Calu3 (cell line): ENCODE data around the gene KCNE4.

DNA sequence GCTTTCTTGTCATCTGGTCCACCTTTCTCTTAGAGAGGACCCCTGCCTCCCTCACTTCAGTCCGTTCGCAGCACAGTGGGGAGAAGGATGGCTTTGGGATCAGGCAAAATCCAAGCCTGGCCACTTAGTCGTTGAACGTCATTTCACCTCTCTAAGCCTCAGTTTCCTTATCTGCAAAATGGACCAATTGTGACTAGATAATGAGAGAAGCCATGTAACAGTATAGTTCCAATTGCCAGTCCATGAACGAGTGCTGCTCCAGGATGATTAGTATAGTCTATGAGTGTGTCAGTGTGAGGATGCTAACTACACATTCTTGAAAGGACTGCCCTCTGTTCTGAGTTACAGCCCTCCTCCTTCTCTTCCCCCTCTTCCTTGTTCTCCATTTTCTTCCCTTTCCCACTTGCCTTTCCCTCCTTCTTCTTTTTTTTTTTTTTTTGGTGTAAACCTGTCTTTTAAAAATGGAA is 1.1 kb downstream of the INHA start:
- PRO-cap, result no peak

DNA sequence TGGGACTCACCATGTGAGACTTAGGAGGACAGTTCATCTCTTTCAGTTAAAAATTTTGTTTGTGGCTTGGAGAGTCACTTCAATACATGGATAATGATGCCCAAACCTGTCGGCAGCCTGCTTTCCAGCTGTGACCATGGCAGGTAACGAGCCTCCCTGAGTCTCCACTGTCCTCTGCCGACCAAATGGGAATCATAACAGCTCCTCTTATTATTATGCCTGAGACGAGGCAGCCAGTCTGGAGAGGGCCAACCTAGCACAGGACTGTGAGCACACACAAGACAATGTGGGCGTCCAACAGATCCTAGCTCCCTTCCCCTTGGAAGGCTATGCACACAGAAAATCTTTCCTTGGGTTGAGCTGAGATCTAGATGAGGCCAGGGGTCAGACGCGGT is 950 bp upstream of the SLC4A3 start:
- PRO-cap, result no peak

DNA sequence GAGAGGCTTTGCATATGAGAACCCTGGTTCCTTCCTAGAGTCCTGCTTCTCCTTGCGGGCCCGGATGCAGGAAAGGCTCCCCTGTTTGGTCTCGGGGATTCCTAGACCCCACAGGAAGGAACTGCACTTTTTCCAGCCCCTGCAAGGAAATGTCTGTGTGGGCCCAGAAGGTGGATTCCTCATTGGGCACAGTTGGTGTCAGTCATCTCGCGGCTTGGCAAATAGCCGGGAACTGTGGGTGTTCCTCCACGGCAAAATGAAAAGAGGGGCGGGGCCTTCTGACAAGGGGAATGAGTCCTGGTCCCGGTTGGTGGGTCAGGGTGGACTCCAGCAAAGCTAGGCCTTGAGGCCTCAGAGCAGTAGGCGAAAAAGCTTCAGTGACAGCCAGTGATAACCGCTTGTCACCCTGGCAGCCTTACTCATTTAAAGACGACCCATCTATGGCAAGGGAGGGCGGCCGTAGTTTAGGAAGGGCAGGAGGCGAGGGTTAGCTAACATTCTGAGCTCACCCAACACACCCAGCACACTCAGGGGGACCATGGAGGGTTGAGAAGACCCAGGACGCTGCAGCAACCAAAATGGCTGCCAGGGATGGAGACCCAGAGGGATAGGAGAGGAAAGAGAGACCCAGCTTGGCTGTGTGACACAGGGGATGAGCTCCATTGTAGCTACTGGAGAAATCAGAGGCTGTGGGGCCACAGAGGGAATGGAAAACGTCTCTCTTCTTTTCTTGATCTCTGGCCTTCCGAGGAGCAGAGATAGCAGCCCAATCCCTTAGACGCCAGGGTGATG is 16.5 kb downstream of the SLC4A3 start:
- PRO-cap, result no peak

DNA sequence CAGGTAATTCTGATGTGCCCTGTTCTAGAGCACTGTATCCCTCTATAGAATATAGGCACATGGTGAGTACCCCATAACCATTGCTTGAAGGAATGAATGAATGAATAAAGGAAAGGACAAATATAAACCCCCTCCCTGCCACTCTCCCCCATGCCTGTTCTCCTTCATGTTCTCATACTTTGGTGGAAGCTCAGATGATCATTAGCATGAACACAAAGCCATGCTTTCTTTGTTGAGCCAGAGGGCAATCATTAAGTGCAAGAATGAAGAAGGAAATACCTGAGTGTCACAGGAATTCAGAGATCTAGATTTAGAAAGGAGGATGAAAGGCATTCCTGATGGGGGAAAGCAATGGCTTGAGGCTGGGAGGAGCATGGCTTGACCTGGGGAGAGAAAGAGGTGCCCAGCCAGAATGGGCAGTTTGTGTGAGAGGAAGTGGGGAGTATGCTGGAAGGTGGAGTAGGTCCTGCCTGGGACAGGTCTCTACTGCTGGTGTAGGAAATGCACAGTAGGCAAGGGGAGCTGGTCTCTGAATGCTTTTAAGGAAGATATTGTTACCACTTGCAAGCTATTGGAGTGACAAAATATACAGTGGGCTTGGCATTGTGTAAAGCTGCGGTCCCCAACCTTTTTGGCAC is 35.1 kb downstream of the SLC4A3 start:
- PRO-cap, result bidirectional peak, plus-strand start at position 419 of the sequence, minus-strand start at position 231 of the sequence

GRCh38 chr2:221517306-221518145 is 54.6 kb downstream of the EPHA4 start:
- PRO-cap, result no peak

DNA sequence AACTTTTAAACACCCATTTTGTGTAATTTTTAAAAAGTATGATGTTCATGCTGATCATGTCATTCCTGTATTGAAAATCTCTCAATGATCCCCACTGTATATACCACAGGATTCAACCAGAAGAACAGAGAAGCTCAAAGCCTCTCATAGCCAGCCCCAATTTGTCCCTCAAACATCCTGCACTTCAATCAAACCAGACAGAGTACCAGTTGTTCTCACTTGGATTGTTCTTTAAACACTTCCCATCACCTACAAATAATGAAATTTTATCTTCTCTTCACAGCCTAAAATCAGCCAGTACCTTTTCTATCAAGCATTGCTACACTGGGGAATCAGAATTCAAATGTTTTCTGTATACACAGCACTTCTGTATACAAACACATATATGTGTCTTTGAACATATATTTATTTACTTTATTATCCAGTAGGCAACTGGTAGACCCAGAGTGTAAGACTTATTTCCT is 52.0 kb downstream of the EPHA4 start:
- PRO-cap, result no peak

DNA sequence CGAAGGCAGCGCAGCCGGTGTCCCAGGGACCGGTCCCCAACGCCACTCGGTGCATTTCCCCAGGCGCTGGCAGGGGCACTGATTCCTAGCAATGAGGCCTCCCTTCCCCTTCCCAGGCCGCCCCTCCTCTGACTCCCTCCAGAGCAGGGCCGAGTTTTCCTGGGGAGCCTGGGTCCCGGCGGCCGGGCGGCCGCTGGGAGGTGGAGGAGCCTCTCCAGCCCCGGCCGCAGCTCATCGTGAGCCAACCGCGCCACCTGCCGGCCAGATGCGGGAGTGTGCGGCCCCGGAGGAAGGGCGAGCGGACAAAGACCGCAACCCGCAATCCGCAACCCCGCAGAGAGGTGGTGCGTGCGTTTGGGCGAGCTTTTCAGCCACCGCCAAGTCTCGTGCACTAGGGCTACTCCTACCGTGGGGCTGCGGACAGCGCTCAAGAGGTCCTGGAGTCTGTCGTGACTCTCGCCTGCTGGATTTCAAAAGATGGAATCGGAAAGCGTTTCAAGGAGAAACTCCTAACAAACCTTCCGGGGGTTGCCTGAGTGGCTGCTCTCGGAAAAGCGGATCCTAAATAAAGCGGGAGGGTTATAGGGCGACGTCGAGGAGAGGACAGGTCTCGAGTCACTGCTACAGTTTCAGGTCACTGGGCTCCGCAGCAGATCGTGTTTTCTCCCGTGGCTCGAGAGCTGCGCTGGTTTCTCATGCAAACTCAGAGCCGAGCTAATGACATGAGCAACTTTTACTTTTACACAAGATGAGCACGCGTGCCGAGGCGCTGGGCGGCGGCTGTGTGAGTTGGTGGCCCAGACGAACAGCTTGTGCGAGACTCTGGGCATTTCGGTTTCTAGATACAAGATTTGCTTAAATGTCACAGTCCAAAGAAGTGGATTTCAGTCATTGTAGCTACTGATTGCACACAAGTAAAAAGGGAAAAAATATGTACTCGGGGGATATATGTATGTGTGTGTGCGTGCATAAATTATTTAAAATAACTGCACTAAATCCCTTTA is 1.6 kb upstream of the EPHA4 start:
- PRO-cap, result unidirectional peak, minus-strand start at position 130 of the sequence

DNA sequence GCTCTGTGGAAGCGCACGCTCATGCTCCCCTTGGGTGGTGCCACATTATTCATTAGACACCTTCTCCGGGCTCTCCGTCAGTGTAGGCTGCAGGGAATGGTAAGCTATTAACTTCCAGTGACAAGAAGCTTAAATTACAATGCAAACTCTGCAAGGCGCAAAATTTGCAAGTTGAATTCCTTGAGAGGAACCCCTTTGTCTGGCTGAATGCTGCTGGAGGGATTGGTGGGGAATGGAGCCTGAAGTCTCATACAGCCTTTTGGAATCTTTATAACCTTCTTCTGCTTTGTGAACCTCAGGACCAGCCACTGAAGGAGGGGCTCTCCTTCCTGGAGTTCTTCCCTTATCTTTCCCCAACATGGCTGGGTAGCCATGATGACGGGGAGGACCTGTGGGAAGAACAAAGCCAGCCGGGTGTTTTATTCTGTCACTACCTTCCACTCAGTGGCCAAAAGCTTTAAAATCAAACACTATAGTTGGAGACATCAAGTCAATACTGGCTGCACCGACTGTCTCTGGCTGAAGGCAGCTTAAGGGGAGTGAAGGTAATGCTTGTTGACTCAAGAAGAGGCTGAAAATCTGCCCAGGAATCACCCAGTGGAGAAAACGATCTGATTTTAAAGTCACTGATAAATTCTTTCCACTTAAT is 221.0 kb upstream of the EPHA4 start:
- PRO-cap, result no peak

DNA sequence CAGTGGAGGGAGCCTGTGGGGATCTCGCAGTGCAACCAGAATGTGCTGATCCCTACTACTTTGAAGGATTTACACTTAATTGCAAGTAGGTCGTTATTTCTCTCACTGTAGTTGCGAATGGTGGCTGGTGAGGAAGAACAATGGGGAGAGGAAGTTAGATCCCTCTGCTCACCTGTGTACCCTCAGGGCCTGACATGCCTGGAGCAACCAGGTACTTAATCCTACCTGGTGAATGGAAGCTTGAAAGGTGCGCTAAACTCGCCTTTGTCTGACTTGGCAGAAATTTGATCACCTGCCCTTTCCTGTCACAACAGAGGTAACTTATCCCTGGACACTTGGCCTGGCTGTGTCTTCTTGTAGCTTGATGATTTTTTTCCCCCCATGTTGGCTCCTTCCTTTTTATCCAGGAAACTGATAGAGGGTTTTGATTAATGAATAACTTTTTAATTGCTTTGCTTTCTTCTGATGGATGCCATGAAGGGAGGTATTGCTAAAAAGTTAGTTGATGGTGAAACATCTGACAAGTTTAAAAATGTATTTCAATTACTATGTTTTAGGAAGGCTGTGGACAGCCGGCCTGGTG is 9.1 kb downstream of the SGPP2 start:
- PRO-cap, result unidirectional peak, minus-strand start at position 375 of the sequence

DNA sequence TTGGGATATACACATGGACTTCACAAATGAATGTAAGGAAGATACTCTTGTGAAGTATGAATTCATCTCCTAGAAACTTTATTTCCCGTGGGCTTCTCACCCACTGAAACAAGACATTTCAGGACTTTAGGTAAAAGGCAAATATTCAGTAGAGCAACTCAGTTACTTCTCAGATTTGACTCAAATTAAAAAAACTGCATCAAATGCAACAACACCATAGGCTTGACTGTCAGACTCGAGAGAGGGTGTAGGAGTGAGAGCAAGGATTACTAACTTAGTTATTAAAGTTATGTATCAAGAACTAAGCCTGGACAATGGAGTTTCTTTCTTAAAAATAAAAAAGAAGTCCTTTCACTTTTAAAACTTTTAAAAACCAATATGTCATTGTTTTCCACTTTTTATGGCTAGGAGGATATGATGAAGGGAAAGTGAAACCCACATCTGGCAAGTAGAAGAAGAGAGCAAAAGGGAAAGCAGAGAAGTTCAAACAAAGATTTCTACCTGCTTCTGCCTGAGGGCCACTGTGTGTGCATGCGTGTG is 71.6 kb upstream of the ACSL3 start:
- PRO-cap, result no peak

- PRO-cap, result no peak
Observed at GRCh38 chr2:222863919-222864831, 3.3 kb downstream of the ACSL3 start.

- PRO-cap, result no peak
Observed at GRCh38 chr2:222876592-222877539, 16.0 kb downstream of the ACSL3 start.

- PRO-cap, result no peak
Observed at GRCh38 chr2:223019261-223019878, 32.6 kb upstream of the KCNE4 start.

GRCh38 chr2:223051675-223052435 is at the start of gene KCNE4:
Gene KCNE4, plus strand, starts transcription at chr2:223052190.
- PRO-cap, result unidirectional peak, plus-strand start at chr2:223051764; bidirectional peak, plus-strand start at chr2:223052190, minus-strand start at chr2:223052105

GRCh38 chr2:223723879-223724432 is 113.4 kb downstream of the AP1S3 start:
- PRO-cap, result no peak

- PRO-cap, result no peak
Observed at GRCh38 chr2:223836774-223837028, 681 bp downstream of the AP1S3 start.

- PRO-cap, result no peak
Observed at GRCh38 chr2:223887170-223887479, 49.7 kb upstream of the AP1S3 start.

GRCh38 chr2:223941441-223941847 is 3.7 kb downstream of the WDFY1 start:
- PRO-cap, result no peak

GRCh38 chr2:224147205-224147612 is 108.1 kb upstream of the SERPINE2 start:
- PRO-cap, result no peak

DNA sequence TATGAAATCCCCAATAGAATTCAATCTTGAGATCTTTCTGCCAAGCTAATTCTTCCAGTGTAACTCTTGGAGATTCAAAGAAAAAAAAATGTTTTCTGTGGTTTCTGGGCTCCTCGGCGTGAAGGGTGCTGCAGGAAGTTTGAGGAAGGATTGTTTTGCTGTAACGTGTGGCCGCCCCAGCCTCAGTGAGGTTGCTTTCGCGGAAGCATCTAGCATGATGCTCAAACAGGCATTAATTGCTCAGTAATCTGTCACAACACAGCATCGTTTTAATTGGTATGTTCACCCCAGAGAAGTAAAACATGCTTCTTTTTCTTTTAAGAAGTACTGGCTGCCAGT is 58.9 kb downstream of the DOCK10 start:
- PRO-cap, result no peak